Measurements from ENCODE around the gene UBTD1.

DNA sequence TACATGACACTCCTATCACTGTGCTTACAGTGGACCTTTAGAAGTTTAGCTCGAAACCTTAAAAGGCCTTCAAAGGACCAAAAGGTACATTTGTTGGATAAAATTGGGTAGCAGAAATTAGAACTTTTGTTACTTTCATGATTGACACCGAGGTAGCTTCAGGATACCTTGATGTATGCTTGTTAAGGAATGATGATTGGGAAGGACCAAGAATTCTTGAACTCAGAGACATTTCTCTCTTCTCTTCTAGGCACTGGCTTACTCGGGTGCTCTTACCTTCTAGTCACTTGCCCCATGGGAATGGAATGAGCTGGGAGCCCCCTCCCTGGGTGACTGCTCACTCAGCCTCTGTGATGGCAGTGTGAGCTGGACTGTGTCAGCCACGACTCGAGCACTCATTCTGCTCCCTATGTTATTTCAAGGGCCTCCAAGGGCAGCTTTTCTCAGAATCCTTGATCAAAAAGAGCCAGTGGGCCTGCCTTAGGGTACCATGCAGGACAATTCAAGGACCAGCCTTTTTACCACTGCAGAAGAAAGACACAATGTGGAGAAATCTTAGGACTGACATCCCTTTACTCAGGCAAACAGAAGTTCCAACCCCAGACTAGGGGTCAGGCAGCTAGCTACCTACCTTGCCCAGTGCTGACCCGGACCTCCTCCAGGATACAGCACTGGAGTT, 10.7 kb downstream of the ZDHHC16 start:
- RRBS, 2 experiments: no CpG with 5 or more reads among the region's 6 CpGs

DNA sequence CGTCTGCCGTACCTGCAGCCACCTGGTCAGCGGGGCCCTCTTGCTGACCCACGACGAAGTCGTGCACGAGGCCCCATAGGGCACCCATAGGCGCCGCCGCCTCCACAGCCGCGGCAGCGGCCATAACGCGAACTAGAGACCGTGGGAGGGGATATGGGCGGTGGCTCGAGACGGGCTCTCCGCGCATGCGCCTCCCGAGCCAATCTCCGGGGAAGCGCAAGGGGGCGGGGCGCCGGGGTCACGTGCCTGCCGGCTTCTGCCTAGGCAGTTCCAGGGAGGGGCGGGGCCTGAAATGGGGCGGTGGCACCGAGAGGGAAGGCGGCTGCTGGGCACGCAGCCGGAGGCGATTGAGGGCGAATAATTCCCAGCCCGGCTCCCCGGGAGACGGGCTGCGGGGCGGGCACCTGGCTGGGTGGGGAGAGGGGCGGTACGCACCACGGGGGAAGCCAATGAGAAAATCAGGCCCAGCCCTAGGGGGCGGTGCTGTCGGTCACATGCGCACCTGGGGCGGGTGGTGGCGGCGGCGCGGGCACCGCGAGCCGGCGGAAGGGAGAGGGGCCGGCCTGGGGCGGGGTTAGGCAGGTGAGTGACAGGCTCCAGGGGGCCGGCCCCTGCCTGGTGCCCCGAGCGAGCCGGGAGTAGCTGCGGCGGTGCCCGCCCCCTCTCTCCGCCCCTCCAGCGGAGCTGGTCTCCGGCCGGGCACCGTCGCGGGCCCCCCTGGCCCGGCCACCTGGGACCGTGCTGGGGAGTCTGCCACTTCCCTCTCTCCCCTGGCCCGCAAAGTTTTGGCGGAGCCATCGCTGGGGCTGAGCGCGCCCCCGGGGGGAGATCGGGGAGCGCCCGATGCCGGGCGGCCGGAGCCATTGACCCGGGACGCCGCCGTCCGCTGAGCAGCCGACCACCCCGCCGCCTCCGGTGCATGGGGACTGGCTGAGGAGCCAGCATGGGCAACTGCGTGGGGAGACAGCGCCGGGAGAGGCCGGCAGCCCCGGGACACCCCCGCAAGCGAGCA, at the start of gene UBTD1:
Gene UBTD1, plus strand, starts transcription at position 664 of the 1,012 bp plus-strand sequence.
- RRBS, 2 experiments: under 1 to 1% methylated on average over 35 of the region's 104 CpGs

- RRBS, 2 experiments: 92 to 97% methylated on average over 1 of the region's 22 CpGs
Measured at GRCh38 chr10:97560795-97561681, 11.5 kb upstream of the ANKRD2 start.

GRCh38 chr10:97574641-97575292, 2.2 kb downstream of the ANKRD2 start:
- RRBS, 2 experiments: no CpG with 5 or more reads among the region's 3 CpGs

DNA sequence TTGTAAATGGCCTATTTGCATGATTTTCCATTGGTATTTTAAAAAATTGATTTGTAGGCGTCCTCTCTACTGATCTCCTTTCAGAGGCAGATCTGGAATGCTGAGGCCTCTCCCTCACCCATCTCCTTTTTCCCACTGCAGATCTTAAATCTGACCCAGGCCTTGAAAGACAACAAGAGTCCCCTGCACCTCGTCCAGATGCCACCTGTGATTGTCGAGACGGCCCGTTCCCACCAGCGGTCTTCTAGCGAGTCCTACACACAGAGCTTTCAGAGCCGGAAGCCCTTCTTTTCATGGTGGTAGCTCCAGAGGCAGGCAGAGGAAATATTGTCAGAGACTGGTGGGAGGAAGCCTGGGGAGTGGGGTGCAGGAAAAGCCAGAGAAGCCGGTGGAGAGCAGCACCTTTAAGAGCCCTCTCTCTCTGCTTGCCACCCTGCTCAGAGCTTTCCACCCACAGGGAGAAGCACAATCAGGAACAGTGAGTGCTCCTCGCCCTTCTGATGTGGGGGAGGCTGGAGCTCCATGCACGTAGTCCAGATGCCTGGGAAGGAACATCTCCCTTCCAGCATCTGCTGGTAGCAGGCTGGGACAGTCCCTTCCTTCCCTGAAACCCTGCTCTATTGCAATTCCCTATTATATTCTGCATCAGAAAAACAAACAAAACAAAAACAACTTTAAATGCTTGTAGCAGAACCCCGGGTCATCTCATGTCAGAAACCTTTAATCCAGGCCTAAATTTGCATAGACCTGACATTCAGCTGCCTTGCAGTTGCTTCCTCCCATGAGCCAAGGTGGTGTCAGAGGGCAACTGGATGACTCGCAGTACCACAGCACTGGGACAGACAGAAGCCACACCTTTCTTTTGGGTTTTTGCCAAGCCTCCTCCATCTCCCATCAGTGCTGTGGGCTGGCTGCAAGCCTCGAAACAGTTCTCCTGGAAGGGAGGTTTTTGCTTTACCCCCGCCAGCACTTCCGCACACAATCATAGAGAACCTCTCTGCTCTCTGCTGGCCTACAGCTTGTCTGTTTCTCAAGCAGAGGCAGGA, 13.3 kb downstream of the AVPI1 start:
- RRBS, 2 experiments: 92% methylated on average over 2 of the region's 16 CpGs; no CpG with 5 or more reads in 1 of the 2 experiments

- RRBS, 2 experiments: 75 to 100% methylated on average over 3 to 4 of the region's 18 CpGs
Measured at GRCh38 chr10:97675067-97676293, 11.6 kb downstream of the AVPI1 start.

DNA sequence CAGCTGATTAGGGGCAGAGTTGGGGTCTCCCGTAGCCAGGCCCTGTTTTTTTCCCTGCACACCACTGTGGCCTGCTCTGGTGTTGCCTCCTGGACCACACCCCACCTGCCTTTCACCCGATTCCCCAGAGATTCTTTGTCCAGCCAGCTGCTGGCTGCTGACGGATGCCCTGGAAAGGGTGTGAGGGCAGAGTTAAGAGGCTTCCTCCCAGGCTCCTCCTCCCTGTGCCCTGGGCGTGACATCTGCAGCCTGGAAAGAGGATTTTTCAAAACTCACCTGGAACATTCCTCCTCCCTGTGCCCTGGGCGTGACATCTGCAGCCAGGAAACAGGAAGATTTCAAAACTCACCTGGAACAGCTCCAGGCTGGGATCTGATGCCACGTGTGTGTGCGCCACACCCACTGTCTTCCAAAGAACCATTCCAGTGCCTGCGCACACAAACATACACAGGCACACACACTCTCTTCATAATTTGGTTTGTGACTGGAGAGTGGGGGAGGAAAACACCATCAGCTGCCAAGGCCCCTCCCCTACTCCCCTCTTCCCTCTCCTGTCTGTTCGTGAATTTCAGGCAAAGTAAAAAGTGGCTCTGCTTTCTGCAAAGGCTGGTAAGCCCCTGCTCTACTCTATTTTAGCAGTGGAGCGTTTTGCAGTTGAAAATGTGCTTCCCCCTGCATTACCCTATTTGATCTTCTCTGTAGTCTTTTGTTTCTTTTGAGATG, 5.2 kb downstream of the MARVELD1 start:
- RRBS, 2 experiments: no CpG with 5 or more reads among the region's 10 CpGs

DNA sequence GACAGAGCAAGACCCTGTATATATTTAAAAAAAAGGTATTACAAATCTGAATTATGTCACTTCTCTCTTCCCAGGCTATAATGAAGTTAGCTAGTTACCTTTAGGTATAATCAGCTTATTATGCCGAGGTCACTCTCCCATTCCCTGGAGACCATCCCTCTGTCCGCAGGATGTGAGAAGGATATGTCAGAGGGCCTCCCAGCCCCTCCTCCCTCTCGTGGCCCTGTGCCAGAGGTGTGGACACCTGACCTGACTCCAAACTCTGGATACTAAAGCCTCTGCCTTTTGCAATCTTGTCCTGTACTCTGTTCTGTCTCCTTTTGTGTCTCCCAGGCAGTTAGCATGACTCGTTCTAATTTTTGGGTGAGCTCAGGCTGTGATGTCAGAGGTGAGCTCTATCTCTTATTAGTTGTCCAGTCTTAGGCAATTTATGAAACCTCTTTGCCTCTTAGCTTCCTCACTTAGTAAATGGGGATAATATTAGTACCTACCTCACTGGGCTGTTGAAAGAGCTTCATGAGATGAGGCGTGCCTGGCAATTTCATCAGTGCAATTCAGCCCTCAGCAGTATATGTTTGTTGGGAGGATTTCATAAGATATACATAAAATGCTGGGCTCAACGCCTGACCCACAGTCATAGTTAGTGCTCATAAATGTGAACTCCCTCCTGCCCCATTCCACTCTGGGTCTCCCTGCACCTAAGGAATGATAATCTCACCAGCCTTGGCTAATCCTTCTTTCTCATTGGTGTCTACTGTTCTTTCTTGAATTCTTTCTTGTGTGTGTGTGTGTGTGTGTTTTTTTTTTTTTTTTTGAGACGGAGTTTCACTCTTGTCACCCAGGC, 10.9 kb downstream of the MARVELD1 start:
- RRBS, 2 experiments: no CpG with 5 or more reads among the region's 7 CpGs

- RRBS, 2 experiments: no CpG with 5 or more reads among the region's 9 CpGs
Measured at GRCh38 chr10:97738434-97738906, 1.5 kb downstream of the ZFYVE27 start.

GRCh38 chr10:97921640-97922333, 72.1 kb downstream of the GOLGA7B start:
- RRBS, 2 experiments: no CpG with 5 or more reads among the region's 7 CpGs

DNA sequence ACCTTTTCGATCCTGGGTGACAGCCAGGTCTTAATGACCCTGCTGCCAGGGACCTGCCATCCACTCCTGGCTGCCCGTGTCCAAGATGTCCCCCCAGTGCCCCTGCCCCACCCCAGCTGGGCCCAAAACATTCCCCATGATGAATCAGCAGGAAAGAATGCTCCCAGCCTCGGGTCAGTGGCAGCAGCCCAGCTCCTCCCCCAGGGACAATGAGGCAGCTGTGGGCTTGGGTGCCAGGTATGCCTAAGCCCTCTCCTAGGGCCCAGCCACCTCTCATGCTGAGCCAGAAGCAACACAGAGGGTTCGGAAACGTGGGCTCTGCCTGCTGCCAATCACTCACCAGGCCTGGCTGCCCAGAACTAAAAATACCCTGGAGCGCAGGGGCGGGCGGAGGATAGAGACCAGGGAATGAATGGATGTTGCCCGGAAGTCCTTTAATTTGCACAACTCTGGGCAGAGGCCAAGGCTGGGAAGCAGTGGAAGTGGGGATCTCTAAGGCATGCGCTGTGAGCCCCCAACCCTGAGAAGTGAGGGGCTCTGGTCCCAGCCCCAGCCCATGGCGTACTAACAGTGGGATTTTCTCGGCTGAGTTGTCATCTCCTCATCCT, 1.5 kb upstream of the LOXL4 start:
- RRBS, 2 experiments: no CpG with 5 or more reads among the region's 12 CpGs

- RRBS, 2 experiments: no CpG with 5 or more reads among the region's 1 CpG
Measured at GRCh38 chr10:98567478-98567677, 120.6 kb upstream of the HPS1 start.

DNA sequence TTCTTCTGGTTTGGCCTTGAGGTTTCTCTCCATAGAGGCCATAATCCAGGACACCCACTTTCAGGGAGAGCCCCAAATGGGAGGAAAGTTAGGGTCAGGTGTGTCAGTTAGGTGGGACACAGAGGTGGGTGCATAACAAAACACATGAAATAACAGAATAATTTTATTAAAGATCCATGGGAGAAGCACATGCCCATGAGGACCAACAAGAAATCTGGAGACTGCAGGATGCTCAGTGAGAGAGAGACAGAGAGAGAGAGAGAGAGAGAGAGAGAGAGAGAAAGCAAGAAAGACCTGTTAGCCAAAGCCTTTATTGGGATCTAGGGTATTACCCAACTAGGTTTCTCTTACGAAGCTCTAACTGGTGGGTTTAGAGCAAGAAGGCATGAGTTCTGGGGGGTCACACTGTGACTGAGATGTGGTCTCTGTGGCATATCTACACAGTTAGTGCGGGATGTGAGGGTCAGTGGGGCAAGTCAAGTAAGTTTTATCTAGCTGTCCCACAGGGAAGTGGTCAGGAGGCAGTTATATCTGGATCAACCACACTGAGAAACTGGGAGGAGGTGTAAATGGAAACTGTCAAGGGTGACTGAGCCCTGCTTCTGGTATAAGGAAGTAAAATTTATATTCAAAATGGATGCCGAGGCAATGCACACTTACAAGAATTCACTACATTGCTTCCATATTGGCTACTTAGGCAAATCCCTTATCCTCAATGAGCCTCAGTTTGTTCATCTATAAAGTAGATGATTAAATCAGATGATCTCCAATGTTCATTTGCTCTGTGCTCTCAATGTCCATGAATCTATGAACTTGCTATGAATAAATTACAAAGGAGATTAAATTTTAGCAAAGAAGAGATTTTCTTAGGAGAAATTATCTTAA, 331.5 kb upstream of the HPS1 start:
- RRBS, 2 experiments: no CpG with 5 or more reads among the region's 3 CpGs

DNA sequence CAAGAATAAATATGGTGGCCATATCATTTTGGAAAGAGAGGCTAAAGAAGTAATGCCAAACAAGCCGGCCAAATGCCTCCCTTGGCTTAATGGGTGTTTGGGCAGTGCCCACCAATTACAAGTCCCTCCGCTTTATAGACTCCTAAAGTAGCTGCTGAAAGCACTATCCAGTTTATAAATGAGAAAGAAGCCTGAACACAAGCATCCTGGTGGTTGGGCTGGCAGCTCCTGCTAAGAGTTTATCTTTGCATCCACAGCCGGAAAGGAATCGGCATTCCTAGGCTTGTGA, 13.1 kb upstream of the NKX2-3 start:
- RRBS, 2 experiments: 31 to 38% methylated on average over 2 of the region's 4 CpGs

- RRBS, 2 experiments: no CpG with 5 or more reads among the region's 23 CpGs
Measured at GRCh38 chr10:99526742-99527445, 5.8 kb upstream of the NKX2-3 start.

DNA sequence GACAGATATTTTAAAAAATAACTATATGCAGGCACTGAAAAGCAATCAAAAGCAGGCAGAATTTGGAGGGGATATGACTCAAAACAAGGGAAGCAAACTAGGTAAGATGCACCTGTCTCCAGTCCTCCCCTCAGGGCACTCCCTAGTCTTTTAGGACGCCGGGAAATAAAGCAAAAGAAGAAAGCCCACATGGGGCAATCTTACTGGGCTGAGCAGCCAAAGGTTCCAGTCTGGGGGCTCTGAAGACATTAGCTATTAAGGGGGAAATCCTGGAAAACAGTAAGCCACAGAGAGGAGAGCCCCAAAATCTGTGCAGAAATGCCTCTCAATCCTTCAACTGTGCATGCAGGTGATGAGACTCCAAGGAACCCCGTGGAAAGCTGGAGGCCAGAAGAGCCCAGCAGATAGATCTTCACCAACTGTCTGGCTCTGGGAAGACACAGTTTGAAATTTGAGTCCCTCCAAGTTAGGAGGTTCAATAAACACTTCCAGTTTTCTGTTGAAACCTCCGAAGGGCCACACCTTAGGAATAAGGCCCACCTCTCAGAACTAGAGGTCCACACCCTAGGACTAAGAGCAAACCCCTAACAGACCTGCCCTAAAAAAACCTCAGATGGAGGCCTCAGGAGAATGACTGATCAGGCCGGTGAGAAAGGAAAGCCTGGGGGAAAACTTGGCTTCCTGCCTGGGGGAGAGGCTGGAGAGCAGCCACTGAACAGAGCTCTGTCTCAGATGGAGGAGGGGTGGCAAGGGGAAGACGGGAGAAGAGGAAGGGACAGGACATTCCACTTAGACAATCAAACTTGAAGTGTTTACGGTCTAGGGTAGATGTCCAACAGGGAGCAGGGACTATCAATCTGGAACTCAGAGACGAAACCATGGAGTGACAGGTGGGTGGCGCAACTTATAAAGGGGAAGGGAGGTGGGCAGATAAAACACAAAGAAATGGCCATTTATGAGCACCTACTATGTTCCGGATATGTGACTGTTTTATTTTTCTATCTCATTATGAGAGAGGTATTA, 83.0 kb downstream of the DNMBP start:
- RRBS, 2 experiments: no CpG with 5 or more reads among the region's 10 CpGs

DNA sequence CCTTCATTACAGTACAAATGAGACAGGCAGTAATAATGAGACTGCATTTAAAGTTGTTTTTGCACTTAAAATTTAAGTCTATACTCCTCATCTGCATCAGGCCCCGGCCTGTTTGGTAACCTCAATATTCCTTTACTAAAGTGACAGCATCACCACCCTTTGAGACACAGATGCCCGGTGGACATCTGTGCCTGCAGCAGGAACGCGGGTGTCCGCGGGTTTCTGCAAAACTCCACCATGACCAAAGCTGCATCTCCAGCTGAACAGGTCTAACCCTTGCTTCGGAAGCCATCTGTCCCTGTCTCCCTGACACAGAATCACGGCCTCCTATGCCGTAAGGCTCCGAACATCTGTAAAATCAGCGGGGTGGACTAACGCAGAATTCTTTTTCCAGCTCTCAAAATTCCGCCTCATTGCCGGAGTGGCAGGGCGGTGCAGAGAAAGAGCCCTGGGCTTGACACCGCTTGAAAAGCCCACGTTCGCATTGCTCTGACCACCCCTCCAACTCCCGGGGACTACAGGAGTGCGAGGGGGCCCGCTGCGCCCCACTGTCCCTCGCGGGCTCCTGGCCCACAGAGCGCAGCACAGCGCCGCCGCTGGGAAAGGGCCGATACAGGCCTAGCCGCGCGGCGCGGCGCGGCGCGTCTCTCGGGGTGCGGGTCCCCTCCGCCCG, 515 bp downstream of the DNMBP start:
- RRBS, 2 experiments: 2 to 4% methylated on average over 7 of the region's 42 CpGs

DNA sequence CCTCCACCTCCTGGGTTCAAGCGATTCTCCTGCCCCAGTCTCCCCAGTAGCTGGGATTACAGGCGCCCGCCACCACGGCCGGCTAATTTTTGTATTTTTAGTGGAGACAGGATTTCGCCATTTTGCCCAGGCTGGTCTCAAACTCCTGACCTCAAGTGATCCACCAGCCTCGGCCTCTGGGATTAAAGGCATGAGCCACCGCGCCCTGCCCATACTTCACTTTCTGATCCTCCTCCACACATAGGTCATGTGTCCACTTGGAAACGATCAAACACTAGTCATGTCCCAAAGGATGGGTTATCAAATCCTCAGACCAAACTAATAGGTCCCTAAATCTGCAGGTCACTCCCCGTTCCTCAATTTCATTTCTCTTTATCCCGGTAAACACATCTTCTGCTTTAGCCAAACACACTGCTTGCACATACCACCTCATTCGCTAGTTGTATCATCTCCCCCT, 1.1 kb downstream of the BLOC1S2 start:
- RRBS, 2 experiments: no CpG with 5 or more reads among the region's 13 CpGs

GRCh38 chr10:100339215-100339764, 7.7 kb upstream of the SCD start:
- RRBS, 2 experiments: no CpG with 5 or more reads among the region's 6 CpGs

DNA sequence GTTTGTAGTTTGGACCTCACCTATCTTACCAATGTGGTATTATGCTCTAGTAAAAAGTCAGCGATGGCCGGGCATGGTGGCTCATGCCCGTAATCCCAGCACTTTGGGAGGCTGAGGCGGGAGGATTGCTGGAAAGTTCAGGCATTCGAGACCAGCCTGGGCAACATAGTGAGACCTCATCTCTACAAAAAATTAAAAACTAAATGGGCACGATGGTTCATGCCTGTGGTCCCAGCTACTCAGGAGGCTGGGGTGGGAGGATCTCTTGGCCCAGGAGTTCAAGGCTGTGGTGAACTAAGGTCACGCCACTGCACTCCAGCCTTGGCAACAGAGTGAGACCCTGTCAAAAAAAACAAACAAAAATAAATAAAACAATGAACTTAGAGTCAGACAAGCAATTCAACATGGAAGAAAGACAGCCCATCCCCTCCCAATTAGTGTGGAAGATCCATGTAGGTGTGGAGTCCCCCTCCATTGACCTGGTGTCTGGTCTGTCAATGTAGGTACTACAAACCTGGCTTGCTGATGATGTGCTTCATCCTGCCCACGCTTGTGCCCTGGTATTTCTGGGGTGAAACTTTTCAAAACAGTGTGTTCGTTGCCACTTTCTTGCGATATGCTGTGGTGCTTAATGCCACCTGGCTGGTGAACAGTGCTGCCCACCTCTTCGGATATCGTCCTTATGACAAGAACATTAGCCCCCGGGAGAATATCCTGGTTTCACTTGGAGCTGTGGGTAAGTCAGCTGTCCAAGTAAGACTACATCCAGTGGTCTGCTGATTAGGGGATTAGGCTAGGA, 9.2 kb downstream of the SCD start:
- RRBS, 2 experiments: no CpG with 5 or more reads among the region's 13 CpGs

All from NT2/D1 (cell line).